ENCODE data around the genes NKG7, ZNF610 and ZNF468.

DNA sequence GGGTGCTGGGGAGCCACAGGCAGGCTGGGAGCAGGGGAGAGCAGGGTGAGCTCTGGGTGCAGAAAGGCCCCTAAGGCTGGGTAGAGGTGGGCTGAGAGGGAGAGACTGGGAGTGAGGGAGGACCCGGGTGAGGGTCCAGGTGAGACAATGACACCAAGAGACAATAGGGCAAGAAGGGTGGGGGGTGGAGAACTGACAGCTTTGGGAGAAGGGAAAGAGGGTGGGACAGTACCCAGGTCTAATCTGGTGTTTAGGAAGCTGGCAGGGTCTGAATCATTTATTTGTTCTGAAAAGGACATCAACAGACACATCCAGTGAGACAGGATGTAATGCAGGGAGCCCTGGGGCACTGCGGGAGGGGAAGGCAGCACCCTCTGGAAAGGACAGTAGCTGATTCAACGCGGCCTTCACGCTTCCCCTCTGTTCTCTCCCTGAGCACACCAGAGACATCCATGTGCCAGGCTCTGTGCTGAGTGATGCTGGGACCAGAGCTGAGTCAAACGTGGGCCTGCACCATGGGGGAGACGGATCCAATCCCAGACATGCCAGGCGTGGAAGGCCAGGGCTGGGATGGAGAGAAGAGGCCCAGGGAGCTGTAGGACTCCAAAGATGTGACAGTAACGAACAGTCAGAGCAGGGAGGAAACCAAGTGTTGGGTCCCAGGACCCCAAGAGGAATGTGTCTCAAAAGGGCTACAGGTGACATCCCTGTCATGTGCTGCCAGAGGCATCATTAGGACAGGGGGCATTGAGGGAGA, 2.0 kb downstream of the ETFB start:
- PRO-cap = no peak
- RAMPAGE, long total RNA, 2 experiments = no peak in any of the 2 experiments

DNA sequence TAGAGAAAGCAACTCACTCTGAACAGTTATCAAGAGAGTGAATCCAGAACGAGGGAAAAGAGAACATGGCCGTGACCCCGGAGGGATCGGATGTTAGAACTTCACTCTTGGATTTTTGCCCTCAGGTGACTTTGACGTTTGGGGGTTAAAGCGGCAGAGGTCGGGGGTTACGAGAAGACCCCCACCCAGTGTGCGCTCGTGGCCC, 274 bp downstream of the ETFB start:
- PRO-cap = no peak
- RAMPAGE, long total RNA, 2 experiments = no peak in any of the 2 experiments

- PRO-cap = no peak
- RAMPAGE, long total RNA, 2 experiments = no peak in any of the 2 experiments
Measured at GRCh38 chr19:51372405-51373430, at the start of gene NKG7. Gene NKG7, minus strand, starts transcription at chr19:51372654.

GRCh38 chr19:51456453-51457025, 1.7 kb downstream of the SIGLEC8 start:
- PRO-cap = unidirectional peak, plus-strand start at chr19:51456826
- RAMPAGE, long total RNA, 2 experiments = no peak in any of the 2 experiments

GRCh38 chr19:51461589-51462042, 3.4 kb upstream of the SIGLEC8 start:
- PRO-cap = no peak
- RAMPAGE, long total RNA, 2 experiments = no peak in any of the 2 experiments

DNA sequence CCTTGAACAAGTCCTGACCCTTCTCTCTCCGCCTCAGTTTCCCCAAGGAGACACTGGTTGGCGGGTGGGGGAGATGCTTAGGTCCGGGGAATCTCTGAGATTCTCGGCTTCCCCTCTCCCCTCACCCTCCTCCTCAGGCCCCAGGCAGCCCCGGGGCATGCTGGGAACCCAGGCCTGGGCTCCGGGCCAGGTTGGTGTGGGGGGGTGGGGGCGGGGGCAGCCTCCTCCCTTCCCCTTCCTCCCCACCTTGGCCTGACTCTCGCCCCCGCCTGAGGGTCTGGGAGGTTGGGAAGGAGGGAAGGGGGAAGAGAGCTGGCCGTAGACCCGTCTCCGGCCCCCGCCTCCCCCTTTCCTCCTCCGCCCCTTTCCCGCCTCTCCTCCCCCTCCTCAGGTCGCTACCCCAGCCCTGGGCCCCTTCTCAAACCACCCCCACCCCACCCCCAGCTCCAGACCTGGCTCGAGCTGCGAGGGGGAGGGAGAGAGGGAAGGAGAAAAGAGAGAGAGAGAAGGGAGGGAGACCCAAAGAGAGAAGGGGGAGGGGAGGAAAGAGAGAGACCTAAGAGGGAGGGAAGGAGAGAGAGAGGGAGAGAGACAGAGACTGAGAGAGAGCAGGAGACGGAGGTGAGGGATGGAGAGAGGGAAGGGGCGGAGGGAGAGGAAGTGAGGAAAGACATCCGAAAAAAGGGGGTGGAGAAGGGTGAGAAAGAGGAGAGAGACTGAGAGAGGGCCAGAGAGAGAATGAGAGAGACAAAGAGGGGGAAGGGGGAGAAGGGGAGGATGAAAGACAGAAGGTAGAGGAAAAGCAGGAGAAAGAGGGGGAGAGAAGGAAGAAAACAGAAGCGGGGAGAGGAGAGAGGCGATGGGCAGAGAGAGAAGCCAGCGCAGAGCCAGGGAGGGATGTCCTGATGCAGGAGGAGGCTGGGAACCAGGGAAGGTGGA, 2.2 kb upstream of the SPACA6 start:
- PRO-cap = bidirectional peak, plus-strand start at position 256 of the sequence, minus-strand start at position 135 of the sequence
- RAMPAGE, long total RNA, 2 experiments = no peak in any of the 2 experiments

DNA sequence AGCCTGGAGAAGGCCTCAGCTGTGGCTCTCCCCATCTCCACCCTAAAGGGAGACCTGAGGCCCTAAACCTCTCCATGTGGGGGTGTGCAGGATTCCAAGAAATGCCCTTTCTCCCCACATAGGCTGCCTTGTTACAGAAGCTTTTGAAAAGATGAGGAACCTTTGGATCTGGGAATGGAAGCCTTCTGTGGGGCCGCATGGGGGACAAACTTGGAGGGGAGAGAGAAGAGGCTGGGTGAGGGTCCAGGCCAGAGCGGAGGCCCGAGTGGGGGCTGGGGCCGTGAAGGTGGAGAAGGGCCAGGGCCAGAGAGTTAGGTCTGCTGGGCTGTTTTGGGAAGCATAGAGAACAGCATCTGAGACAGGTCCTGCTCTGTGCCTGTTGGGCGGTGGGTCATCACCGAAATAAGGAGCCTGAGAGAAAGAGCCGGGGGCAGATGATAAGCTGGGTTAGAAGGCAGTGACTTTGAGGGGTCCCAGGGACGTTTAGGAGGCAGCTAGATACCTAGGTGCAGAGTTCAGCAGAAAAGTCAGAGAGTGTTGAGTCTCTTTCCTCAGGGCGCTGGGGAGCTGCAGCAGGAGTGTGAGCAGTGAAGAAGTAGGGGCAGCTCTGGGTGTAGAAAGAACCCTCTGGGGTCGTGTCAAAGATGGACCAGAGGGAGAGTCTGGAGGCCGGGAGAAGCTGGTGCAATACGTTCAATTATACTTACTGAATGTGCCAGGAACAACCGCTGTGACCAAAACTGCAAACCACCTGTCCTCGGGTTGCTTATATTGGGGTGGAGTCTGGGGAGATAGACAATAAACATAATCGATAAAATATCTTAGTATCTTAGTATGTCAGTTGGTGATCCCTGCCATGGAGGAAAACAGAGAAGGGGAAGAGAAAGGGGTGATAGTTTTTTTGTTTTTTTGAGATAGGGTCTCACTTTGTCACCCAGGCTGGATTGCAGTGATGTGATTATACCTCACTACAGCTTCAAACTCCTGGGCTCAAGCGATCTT, 2.7 kb downstream of the SPACA6 start:
- PRO-cap = no peak
- RAMPAGE, long total RNA, 2 experiments = no peak in any of the 2 experiments

GRCh38 chr19:51903730-51904739, 782 bp downstream of the ZNF649 start:
- PRO-cap = unidirectional peak, plus-strand start at chr19:51904174
- RAMPAGE, long total RNA, 2 experiments = no peak in any of the 2 experiments

- PRO-cap = bidirectional peak, plus-strand start at chr19:52139379, minus-strand start at chr19:52139325
- RAMPAGE, long total RNA, 2 experiments = no peak in any of the 2 experiments
Measured at GRCh38 chr19:52138622-52139677, 788 bp downstream of the ZNF616 start.

DNA sequence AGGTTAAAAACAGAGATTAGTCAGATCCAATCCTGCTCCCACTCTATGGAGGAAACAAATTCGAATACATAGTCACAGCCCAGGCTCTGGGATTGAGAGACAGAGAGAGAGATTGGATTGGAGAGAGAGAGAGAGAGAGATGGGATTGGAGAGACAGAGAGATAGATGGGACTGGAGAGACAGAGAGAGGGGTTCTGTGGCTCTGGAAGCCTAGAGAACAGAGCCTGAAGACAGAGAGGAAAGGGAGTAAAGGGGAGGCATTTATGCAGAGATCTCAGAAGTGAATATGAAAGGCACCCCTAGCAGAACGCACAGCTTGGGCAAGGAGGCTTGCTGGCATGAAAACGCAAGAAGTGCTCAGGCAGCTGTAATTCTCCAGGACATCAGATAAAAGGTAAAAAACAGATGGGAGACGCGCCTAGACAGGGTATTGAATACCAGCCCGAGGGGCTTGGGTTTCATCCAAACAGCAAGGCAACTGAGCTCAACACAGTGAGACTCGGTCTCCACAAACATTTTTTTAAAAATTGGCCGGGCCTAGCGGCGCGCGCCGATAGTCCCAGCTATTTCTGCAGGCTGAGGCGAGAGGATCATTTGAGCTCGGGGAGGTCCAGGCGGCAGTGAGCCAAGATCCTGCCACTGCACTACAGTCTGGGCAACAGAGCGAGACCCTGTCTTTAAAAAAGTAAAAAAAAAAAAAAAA, 938 bp upstream of the PPP2R1A start:
- PRO-cap = unidirectional peak, minus-strand start at position 571 of the sequence
- RAMPAGE, long total RNA, 2 experiments = no peak in any of the 2 experiments

- PRO-cap = no peak
- RAMPAGE, long total RNA, 2 experiments = no peak in any of the 2 experiments
Measured at GRCh38 chr19:52191014-52191482, 1.2 kb downstream of the PPP2R1A start.

GRCh38 chr19:52203735-52204058, 13.8 kb downstream of the PPP2R1A start:
- PRO-cap = no peak
- RAMPAGE, long total RNA, 2 experiments = no peak in any of the 2 experiments

GRCh38 chr19:52205471-52205812, 15.6 kb downstream of the PPP2R1A start:
- PRO-cap = no peak
- RAMPAGE, long total RNA, 2 experiments = no peak in any of the 2 experiments

GRCh38 chr19:52215766-52216400, 26.0 kb downstream of the PPP2R1A start:
- PRO-cap = no peak
- RAMPAGE, long total RNA, 2 experiments = no peak in any of the 2 experiments

DNA sequence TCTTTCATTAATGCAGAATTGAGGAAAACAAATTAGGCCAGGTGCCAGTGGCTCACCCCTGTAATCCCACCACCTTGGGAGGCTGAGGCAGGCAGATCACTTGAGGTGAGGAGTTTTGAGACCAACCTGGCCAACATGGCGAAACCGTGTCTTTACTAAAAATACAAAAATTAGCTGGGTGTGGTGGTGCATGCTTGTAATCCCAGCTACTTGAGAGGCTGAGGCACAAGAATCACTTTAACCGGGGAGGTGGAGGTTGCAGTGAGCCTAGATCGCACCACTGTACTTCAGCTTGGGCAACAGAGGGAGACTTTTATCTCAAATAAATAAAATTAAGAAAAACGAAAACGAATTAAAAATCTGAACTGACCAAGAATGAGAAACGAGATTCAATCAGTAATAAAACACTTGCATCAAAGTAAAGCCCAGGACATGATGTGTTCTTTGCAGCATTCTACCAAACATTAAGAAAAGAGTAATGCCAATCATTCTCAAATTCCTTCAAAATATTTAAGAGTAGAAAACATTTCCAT, 33.9 kb upstream of the ZNF766 start:
- PRO-cap = no peak
- RAMPAGE, long total RNA, 2 experiments = no peak in any of the 2 experiments

GRCh38 chr19:52335931-52336465, at the start of gene ZNF610:
Gene ZNF610, plus strand, starts transcription at chr19:52336243.
- PRO-cap = bidirectional peak, plus-strand start at chr19:52336245, minus-strand start at chr19:52336139
- RAMPAGE, long total RNA, 2 experiments = start-site peak on the plus strand in 2 of 2 experiments, at chr19:52336233-52336316 at its widest, 18 to 57 reads per replicate

DNA sequence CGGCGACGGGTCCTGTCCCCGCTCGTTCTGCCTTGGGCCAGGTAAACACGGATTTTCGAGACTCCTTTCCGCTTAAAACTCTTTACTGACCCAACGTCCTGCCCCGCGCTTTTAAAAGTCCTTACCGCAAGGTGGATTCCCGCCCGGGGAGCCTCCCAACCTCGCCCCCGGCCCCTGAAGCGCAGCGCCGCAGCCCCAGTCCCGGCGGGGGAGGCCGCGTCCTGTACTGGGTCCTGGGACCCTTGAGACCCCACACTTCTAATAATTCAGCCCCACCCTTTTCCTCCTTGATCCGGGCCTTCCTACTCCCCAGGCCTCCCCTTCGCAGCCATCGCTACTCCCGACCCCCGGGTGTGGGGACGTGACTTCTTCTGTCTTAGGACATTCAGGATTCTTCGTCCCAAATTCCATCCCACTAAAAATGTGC, 436 bp downstream of the ZNF610 start:
- PRO-cap = no peak
- RAMPAGE, long total RNA, 2 experiments = no peak in any of the 2 experiments

DNA sequence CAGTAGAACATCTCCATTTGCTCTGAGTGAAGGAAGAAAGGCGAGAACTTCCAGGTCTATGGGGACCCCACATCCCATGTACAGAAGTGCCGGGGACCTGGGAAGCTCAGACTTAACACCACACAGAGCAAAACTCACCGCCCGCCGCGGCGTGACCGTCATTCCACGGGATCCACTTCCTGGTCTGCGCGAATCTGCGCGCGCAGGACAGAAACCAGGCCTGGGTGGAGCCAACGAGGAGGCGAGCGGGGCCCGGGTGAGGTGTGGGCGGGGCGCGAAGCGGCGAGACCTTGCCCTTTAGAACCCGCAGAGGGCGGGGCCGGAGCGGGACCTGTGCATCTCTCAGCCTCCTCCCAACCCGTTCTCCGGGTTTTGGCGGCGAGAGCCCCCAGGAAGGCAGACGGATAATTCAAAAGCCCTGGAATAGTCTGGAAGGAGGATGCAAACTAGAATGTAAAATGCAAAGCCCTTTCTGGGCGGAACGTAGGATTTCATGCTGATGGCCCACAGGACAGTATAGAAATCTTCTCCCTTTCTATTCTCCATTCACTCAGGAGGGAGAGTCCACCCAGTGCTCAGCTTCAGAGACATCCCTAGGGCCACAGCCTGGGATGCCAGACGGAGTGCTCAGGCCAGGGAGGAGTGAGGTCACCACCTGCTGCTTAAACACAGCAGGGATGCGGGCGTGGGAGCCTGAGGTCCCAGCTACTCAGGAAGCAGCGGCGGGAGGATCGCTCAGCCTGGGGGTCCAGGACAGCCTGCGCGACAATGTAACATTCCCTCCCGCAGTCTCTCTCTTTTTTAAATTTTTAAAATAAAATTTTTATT, at the start of gene ZNF468:
Gene ZNF468 (minus strand): TSS at position 186 of the 828 bp plus-strand sequence.
- PRO-cap = bidirectional peak, plus-strand start at position 361 of the sequence, minus-strand start at position 186 of the sequence
- RAMPAGE, long total RNA, 2 experiments = start-site peak on the minus strand in 2 of 2 experiments, centred at positions 171 to 183 of the sequence, 102 to 245 reads per replicate

- PRO-cap = unidirectional peak, plus-strand start at chr19:52923165
- RAMPAGE, long total RNA, 2 experiments = start-site peak on the minus strand in 1 of 2 experiments, at chr19:52922499-52922577 at its widest, 12 reads per replicate
Measured at GRCh38 chr19:52922359-52923320, 588 bp downstream of the ZNF888 start.

GRCh38 chr19:52938752-52939206, 15.6 kb upstream of the ZNF888 start:
- PRO-cap = bidirectional peak, plus-strand start at chr19:52938994, minus-strand start at chr19:52938895
- RAMPAGE, long total RNA, 2 experiments = no peak in any of the 2 experiments

Data from prostate gland (tissue), 2 donors.